ENCODE measurements around a stretch of chr13.

DNA sequence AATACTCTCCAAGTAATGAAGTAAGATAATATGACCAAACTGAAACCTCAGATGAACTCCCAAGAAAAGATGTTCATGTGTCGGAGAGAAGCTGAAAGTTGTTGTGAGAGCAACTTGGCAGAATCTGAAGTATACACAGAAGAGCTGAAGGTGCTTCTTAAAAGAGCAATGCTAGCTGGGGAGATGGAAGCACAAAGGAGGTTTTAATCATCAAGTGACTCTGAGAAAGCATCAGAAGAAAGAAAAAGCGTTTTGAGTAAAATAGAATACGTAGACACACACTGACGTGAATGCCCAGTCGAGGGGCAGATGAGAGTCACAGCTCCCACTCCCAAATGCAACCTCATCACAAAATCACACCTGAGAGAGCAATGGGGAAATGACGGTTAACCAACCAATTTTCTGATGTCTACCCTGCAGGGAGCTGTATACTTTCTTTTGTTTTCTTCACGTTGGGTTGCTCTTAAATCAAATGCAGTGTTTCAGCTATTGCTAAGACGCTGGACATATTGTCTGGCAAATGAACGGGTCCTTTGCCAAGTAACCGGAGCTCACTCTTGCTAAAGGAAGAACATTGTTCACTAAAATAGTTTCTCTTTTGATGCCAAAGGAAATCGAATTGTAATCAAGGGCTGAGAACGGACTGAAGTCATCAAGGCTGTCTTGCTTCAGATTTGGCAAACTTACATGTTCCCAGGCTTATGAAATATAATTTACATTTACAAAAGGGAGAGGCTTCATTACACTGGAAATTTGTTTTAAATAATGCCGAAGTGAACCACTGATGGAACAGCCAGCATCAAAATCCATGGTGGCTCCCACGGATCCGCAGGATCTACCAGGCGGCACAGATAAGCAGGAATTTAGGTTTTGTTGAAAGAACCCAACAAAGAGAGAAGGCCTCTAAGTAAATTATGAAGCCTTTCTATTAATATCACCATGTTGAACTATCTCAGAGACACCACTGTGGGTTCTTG is 142.3 kb upstream of the ARGLU1 start:
- PRO-cap = no peak
- RAMPAGE, long total RNA, 2 experiments = no peak in any of the 2 experiments

DNA sequence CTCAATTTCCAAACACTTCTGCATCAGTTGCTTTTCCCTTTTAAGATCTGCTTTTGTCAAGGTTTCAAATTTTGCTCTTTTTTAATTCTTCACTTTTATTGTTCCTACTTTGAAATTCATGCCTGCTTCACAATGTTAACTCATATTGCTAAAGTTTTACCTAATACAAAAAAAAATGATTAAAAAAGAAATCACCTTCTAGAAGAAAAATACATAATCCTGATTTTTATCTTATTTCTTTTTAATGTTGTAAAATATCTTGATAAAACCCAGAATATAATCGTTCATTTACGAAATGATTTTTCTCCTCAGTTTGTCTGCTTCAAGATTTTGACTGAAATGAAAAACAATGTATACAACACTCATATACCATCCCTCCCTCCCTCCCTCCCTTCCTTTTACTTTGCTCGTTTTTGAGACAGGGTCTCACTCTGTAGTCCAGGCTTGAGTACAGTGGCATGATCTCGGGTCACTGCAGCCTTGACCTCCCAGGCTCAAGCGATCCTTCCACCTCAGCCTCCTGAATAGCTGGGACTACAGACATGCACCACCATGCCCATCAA is 143.1 kb downstream of the NALF1 start:
- PRO-cap = no peak
- RAMPAGE, long total RNA, 2 experiments = no peak in any of the 2 experiments

GRCh38 chr13:107867626-107868810 is 722 bp upstream of the NALF1 start:
- PRO-cap = unidirectional peak, minus-strand start at chr13:107868387
- RAMPAGE, long total RNA, 2 experiments = no peak in any of the 2 experiments

- PRO-cap = no peak
- RAMPAGE, long total RNA, 2 experiments = no peak in any of the 2 experiments
Observed at GRCh38 chr13:108402918-108403403, 133.4 kb downstream of the TNFSF13B start.

GRCh38 chr13:108961560-108961759 is 332.0 kb downstream of the MYO16 start:
- PRO-cap = no peak
- RAMPAGE, long total RNA, 2 experiments = no peak in any of the 2 experiments

DNA sequence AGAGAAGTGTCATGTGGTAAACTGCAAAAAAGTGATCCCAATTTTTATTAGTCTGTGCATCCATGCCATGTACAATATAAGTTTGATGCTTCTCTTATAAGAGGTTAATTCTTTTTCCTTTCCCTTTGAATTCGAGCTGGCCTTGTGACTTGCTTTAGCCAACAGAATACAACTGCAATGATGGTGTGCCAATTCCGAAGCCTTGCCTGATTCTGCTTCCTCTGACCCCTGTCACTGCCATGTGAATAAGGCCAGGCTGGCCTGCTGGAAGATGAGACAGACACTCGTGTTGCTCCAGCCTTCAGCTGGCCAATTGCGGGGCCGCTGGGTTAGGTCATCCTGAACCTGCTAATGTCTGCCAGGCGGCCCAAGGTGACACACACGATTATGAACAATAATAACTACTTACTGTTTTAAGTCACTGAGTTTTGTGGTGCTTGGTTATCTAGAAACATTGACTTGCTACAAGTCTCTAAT is 352.0 kb downstream of the MYO16 start:
- PRO-cap = no peak
- RAMPAGE, long total RNA, 2 experiments = no peak in any of the 2 experiments

DNA sequence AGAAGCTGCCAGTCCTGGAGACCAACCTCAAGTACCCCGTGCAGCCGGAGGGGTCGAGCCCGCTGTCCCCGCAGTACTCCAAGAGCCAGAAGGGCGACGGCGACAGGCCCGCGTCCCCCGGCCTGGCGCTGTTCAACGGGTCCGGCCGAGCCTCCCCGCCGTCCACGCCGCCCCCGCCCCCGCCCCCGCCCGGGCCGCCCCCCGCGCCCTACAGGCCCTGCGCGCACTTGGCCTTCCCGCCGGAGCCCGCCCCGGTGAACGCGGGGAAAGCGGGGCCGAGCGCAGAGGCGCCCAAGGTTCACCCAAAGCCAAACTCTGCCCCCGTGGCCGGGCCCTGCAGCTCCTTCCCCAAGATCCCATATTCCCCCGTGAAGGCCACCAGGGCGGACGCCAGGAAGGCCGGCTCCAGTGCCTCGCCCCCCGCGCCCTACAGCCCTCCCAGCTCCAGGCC is 511.4 kb downstream of the MYO16 start:
- PRO-cap = no peak
- RAMPAGE, long total RNA, 2 experiments = no peak in any of the 2 experiments

GRCh38 chr13:109155018-109155928 is 525.9 kb downstream of the MYO16 start:
- PRO-cap = no peak
- RAMPAGE, long total RNA, 2 experiments = no peak in any of the 2 experiments

GRCh38 chr13:109241058-109241662 is 545.2 kb downstream of the IRS2 start:
- PRO-cap = no peak
- RAMPAGE, long total RNA, 2 experiments = no peak in any of the 2 experiments

GRCh38 chr13:109271460-109271854 is 514.9 kb downstream of the IRS2 start:
- PRO-cap = no peak
- RAMPAGE, long total RNA, 2 experiments = no peak in any of the 2 experiments

GRCh38 chr13:109395195-109395913 is 391.0 kb downstream of the IRS2 start:
- PRO-cap = no peak
- RAMPAGE, long total RNA, 2 experiments = no peak in any of the 2 experiments

DNA sequence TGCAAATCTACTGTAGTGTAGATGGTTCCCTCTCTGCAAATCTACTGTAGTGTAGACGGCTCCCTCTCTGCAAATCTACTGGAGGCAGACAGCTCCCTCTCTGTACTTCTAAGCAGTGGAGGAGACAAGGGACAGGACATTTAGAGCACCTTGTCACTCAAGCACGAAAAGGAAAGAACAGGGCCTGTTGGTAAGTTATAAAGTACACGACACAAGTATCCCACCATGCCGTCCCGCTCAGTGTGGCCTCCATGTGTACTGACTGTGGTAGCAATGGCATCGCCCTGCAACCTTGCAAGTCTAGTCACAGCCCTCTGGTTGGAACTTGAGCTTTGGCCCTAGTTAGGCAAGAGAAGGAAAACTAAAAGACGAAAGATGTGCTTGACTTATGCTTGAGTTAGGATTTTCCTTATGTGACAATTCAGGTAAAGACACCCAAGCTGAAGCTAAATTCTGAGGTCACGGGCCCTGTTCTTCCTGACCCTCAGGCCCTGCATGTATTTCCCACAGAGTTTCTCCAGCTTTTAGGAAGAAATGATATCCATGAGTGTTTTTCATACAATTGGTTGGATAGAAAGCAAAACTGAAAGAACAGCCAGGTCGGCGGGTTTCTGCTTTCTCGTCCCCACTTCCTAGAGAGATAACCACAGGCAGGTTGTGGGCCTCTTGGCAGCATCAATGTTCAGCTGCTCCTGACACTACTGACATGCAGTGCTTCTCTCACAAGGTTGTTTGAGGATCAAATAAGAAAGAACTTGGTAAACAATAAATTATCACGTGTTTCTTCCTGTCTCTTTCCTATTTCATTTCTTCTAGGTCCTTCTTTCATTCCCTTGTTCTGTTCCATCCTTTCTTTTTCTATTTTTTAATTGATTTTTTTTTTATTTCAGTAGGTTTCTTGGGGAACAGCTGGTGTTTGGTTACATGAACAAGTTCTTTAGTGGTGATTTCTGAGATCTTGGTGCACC is 216.2 kb downstream of the IRS2 start:
- PRO-cap = no peak
- RAMPAGE, long total RNA, 2 experiments = no peak in any of the 2 experiments

DNA sequence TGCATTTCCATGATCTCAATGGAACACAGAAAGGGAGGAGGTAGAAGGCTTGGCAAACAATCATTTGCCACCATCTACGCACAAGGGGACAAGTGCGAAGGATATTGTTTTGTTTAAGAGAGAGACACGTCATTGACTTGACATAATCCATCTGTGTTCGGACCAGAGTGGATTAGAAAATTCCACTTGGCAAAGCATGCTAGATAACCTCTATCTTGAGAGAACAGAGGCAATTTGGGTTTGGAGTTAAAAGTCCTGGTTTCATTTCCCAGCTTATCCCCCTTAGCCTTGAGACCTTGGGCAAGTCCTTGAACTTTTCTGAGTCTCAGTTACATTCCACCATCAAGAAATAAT is 209.9 kb downstream of the IRS2 start:
- PRO-cap = no peak
- RAMPAGE, long total RNA, 2 experiments = no peak in any of the 2 experiments

DNA sequence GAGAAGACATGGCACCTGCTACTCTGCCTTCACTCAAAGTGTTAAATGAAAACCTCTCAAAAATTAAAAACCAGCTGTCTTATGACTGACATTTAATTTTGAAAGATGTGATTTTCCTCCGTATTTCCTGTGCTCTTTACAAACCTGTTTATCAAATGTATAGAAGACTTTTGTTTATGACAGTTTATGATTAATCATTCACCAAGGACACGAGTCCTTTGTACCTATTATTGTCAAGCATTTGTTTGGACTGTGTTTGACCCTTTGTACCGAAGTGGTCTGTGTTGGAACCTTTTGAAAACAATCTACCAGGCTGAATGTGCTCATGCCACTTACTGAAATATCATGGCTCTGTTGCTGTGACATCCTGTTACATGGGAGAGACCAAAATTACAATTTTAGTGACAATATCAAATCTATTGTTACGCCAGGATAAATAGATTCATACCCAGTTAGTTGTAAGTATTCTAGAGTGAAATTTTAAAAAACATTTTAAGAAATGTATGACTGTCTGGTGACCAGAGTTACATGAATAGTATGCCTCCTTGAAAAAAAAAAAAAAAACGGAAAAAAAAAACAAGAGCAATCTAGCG is 193.6 kb downstream of the IRS2 start:
- PRO-cap = no peak
- RAMPAGE, long total RNA, 2 experiments = no peak in any of the 2 experiments

- PRO-cap = no peak
- RAMPAGE, long total RNA, 2 experiments = no peak in any of the 2 experiments
Observed at GRCh38 chr13:109656132-109656686, 130.2 kb downstream of the IRS2 start.

DNA sequence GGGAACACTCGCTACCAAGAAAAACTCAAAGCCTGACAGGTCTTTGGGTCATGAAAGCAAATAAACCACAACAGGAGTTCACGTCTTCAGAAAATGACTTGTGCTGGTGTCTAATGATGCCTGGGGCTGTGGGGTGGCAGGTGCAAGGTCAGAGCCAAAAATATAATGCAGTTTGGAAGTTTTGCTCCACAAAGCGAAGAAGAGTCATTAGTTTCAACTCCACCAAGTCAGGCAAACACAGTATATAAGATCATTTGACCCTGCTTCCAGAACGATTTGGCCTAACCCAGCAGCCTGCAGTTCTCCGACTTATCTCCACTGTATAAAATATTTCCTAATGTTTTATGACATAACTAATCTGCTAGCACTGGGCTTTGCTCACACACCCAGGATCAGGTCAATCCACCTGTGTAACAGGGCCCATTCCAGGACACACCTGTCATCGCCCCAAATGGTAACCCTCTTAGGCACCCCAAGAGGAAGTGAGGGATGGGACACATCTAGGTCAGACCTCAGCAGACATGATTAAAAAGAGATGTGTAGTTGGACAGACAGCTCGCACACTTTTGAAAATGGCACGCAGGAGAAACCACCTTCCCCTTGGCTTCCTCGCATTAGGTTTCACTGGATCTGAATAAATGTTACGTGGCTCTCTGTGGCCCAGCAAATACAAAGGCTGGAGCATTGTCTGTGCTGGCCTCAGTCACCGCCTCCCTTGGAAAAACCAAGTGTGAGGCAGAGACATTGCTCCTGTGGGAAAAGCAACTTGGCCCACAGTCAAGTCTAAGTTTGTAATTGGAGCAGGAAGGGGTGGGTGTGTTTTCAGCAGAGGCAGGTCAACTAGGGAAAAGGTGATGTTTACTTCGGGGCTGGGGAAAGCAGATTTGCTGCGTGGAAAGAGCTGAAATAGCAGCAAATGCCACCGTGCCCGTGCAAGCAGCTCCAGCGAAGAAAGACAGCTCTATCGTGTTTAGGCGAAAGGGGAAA is 101.8 kb downstream of the IRS2 start:
- PRO-cap = bidirectional peak, plus-strand start at position 881 of the sequence, minus-strand start at position 726 of the sequence
- RAMPAGE, long total RNA, 2 experiments = no peak in any of the 2 experiments

DNA sequence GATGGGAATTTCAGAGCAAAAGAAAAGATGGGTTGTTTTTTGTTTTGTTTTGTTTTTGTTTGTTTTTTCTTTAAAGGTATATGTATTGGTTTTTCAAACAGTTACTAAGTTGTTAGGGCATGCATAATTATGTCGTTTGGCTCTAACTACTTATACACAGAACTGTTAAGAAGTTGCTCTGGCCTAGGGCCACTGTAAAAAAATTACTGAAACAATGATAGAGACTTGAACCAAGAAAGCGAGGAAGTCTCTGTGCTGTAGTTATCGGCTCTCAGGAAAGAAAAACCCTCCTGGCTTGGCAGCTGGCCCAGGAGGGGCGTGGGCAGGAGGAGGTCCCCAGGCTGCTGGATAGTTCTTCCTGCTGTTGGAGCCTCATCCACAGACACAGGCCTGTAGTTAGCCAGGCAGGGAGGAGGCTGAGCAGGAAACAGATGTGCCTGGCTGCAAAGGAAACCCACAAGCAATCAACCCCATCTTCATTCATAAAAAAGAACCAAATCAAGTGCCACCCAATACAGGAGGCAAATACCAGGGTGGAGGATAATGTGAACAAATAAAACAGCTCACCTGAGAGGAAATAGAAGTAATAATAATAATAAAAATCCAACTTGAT is 86.3 kb downstream of the IRS2 start:
- PRO-cap = no peak
- RAMPAGE, long total RNA, 2 experiments = no peak in any of the 2 experiments

DNA sequence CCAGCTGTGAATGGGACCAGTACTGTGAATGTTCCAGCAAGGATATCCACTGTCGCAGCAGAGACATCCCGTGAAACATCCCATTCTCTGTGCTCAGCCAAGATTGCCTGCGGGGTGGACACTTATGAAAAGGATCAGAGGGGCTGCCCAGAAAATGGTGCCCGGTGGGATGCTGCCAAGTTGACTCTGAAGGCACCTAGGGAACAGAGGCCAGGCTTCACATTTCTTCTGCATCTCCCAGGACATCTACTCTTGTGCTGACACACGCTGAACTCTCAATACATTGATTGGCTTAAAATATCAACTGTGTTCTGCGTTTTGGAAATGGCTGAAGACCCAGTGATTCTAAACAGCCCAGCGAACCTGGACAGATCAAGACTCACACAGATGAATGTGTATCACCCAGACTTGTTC is 15.8 kb downstream of the IRS2 start:
- PRO-cap = no peak
- RAMPAGE, long total RNA, 2 experiments = no peak in any of the 2 experiments

DNA sequence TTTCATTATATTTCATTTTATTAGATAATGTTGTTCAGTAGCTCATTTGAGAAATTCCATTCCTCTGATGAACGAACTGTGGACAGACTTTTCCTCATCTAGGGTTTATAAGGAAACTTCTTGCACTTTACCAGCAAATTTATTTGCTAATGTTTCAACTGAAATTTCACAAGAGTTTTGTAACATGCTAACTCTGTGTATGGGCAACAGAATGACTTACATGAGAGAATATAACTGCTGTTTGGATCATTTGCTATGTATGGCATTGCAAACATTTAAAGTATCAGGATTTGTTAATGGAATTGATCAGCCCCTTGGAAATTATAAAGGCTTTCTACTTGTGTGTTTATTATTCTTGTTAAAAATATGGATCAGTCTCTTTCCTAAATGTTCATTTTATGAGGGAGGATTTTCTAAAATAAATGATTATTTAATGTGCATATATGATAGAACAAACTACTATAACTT is 3.8 kb upstream of the IRS2 start:
- PRO-cap = no peak
- RAMPAGE, long total RNA, 2 experiments = no peak in any of the 2 experiments

GRCh38 chr13:109791155-109791771 is 4.9 kb upstream of the IRS2 start:
- PRO-cap = no peak
- RAMPAGE, long total RNA, 2 experiments = no peak in any of the 2 experiments